GM19240 (cell line): ENCODE results near the genes ZNF614 and ERVV-2.

DNA sequence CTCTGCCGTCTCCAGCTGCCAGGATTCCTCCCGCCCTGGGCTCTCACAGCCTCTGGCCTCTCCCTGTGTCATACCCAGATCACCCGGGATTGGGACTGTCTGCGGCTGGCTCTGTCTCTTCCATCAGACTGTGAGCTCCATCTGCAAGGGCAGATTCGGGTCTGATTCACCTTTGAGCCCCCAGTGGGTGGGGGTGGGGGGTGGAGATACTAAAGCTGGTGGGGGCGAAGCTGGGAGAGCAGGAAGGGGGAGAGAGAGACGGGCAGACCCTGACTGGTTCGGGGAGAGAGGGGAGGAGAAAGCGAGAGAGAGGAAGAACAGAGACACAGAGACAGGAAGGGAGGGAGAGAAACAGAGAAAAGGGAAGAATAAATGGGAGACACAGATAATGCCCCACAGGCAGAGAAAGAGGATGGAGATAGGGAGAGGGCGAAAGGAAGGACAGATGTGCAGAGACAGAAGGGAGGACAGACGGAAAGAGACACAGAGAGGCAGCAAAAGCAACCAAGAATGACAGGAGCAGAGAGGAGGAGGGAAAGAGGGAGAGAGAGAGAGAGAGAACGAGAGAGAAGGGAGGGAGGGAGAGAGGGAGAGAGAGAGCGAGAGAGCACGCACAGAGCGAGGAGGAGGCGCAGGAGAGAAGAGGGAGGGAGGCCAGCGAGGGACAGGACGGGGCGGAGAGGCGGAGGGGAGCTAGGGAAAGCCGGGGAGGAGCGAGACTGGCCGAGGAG is 4.6 kb upstream of the SPACA6 start:
- RRBS: no CpG with 5 or more reads among the region's 23 CpGs

DNA sequence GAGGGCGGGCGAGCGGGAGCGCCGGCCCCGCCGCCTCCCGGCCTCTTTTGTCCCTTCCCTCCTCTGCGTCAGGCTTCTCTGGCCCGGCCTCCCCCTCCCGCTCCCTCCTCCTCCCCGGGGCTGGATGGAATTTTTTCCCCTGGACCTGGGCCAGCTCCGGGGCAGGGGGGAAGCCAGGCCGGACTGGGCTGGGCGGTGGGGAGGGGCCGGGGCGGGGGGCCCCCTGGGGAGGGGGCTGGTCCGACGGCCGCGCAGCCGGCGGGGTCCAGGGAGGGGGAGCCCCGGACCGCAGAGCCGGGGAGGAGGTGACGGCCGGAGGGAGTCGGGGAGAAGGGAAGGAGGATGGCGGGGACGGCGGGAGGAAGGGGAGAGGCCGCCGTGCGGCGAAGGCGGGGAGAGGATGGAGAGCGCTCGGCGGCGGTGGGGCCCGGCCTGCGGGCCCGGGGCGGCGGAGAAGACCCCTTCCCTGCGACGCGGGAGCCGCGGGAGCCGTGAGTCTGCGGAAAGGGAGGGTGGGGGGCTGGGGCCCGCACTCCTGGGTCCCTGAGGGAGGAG is 4.0 kb upstream of the SPACA6 start:
- RRBS: 3% methylated on average over 12 of the region's 54 CpGs

GRCh38 chr19:51703567-51704454 is 10.7 kb downstream of the SPACA6 start:
- RRBS: 2% methylated on average over 21 of the region's 71 CpGs

GRCh38 chr19:51798978-51799851 is 4.3 kb downstream of the FPR3 start:
- RRBS: no CpG with 5 or more reads among the region's 20 CpGs

- RRBS: no CpG with 5 or more reads among the region's 6 CpGs
Measured at GRCh38 chr19:51823930-51824269, 28.9 kb downstream of the FPR3 start.

DNA sequence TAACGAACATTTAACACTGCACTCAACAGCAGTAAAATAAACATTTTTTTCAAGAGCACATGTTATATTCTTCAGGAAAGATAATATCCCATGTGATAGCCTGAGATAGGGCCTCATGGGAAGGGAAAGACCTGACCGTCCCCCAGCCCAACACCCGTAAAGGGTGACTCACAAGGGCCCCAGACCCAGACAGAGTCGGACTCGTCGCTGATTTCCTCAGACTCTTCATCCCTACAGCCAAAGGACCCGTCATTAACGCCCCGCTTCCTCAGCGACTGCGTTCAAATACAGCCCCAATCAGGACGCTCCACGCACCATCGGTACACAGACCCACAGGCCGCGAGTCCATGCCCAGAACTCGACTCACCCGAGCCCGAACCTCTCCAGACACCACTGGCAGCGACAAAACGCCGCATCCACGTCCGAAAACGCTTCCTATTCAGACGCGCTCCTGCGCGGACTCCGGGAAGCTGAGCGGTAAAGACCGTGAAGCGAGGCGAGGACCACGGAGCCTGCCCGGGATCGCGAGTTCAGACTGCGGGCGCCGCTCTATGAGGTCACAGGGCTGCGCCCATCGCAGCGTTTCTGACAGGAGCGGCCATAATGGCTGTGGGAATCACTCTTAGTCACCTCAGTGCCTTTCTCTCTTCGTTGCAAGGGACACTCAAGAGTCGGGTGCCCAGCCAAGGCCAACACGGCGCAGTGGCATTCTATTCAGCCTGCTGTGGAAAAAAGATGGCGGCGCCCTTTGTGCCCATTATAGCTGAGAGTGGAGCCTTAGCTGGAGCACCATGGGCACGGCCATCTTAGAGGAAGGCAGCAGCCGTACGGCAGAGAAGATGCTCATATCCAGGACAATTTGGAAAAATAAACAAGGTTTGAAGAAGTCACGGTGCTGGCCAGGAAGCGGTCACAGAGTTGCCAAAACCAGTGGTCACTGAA is at the start of gene ZNF614:
ZNF614 (minus strand) TSS at position 505 of the 942 bp plus-strand sequence.
- RRBS: 3% methylated on average over 7 of the region's 56 CpGs

DNA sequence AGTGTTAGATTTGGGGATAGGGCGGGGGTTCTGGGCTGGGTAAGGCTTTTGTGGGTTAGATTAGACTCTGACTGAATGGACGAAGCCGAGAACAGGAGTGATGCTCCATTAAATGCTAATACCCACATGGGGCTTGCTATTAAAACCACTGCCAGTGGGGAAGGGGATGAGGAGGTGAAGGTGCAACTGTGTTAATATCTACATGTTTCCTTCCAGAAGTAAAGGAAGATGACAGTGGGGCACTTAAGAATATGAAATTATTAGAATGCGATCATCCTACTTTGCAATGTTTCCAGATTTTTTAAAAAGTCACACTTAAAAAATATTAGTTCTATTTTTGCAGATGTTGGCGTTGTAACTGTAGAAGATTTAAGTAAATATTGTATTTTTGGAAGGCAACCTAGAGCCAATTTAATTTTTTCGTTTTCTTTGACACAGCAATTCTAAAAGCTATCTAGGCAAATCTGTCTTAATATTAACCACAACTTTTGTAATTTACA is 688 bp upstream of the ZNF614 start:
- RRBS: no CpG with 5 or more reads among the region's 6 CpGs

GRCh38 chr19:52188763-52189465 is 938 bp upstream of the PPP2R1A start:
- RRBS: no CpG with 5 or more reads among the region's 17 CpGs

GRCh38 chr19:52204059-52204777 is 14.4 kb downstream of the PPP2R1A start:
- RRBS: no CpG with 5 or more reads among the region's 7 CpGs

DNA sequence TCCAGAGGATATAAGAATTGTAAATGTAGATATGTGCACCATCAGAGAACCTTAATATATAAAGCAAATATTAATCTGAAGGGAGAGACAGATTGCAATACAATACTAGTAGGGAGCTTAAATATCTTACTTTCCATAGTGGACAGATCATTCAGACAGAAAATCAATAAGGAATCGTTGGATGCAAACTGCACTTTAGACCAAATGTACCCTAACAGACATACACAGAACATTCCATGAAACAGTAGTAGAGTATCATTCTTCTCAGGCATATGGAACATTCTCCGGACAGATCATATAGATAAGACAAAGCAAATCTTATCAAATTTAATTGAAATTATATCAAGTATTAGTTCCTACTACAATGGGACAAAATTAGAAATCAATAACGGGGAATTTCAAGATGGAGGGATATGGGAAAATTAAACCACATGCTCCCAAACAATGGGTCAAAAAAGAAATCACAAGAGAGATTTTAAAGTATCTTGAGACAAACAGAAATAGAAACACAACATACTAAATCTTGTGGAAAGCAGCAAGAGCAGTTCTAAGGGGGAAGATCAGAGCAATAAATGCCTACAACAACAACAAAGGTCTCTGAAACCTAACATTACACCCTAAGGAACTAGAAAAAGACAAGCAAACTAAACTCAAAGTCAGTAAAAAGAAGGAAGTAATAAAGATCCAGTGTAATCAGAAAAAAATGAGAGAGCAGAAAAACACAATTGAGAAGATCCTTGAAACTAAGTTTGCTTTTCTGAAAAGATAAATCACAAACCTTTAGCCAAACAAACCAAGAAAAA is 34.8 kb upstream of the ZNF766 start:
- RRBS: no CpG with 5 or more reads among the region's 3 CpGs

DNA sequence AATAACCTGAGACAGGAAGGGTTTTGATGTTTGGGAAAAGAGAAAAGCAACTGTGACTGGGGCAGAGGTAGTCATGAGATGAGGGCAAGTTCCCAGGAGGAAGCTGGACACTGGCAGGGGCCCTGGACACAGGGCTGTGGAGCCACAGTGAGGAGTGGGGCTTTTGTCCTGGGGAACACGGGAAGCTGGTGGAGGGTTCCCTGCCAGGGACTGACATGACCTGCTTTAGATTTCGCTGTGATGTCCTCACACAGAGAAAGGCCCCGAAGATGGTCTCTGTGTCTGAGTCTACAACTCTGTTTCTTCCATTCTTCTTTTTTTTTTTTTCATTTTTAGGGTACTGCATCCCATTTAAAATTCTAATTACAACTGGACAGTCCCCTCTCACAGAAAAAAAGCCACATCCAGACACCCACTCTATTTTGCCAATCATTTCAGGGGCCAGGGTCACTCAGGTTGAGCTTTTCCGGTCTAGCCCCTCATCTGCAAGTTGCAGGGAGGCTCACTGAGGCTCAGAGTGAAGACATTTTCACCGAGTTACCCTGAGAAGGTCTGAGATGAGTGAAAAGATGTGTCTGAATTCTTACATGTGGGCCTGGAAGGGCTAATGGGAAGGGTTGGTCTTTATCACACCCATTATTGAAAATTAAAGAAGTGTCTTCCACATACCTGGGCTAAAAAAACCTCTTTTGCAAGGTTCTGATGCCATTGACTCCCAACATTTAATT is 46.3 kb downstream of the ENSG00000269825 start:
- RRBS: no CpG with 5 or more reads among the region's 5 CpGs

DNA sequence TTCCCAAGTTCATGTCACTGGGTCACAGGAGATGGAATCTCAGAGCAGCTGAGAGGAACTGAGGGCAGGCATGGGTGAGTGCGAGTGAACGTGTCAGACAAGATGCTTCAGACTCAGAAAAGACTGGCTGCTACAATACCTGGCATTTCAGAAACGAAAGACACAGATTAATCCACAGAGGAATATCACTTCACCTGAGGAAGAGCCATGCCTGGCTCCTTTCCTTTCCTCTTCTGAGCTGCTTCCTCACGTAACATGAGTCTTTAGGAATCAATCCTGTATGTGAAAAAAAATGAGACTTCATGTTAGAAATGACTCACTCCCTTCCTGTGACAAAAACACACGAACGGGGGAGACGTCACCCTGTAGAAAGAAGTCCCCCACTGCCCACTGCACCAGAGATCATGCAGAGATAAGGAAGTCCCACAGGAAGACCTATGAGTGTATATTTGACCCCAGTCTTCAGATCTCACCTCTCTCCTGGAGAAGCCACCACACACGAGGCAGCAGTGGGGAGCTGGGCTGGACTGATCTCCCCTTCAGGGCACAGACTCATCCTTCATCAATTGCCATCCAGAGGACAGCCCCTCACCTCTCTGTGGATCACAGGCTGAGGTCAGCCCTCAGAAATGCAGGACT is 19.1 kb downstream of the ZNF611 start:
- RRBS: no CpG with 5 or more reads among the region's 8 CpGs

- RRBS: over 99% methylated on average over 6 of the region's 29 CpGs
Measured at GRCh38 chr19:52724548-52725613, 10.0 kb downstream of the ZNF611 start.

DNA sequence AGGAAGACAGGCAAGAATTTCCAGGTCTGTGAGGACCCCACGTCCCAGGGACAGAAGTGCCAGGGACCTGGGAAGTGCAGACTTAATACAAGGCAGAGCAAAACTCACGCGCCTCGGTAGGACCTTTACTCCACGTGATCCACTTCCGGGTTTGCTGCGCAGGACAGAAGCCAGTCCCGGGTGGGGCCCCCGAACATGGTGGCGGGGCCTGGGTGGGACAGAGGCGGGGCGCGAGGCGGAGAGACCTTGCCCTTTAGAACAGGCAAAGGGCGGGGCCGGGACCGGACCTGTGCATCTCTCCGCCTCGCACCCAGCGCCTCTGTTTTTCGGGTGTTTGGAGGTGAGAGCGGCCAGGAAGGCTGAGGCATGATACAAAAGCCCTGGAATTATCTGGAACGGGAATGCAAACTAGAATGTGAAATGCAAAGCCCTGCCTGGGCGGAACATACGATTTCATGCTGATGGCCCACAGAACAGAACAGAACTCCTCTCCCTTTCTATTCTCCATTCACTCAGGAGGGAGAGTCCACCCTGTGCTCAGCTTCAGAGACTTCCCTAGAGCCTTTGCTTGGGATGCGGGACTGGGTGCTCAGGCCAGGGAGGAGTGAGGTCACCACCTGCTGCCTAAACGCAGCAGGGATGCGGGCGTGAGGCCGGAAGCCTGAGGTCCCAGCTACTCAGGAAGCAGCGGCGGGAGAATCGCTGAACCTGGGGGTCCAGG is 9.1 kb downstream of the ZNF611 start:
- RRBS: no CpG with 5 or more reads among the region's 33 CpGs

DNA sequence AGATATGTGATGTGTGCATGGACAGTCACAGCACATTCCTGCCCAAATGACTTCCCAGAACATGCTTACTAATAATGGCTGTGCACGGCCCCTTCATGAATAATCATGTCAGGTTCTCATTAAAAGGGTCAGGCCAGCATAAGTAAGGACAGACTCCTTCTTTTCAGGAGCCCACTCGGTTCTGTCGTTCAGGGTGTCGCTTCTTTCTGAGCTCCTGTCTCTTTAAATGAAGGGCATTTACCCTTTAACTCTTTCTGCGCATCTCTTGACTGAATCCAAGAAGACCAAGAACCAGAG is at the start of gene ERVV-2:
ERVV-2 (plus strand) TSS at position 151 of the 297 bp plus-strand sequence.
- RRBS: no CpG with 5 or more reads among the region's 5 CpGs

DNA sequence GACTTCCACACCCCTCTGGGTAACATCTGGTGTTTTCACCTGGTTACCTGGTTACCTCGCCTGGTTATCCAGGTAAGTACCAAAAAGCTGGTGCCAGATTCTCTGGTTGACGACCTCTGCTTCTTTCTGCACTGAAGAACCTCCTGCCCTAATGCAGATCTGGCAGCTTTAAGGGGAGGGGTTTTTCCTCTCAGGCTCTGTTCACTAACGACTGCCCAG is 256 bp downstream of the ERVV-2 start:
- RRBS: no CpG with 5 or more reads among the region's 3 CpGs

DNA sequence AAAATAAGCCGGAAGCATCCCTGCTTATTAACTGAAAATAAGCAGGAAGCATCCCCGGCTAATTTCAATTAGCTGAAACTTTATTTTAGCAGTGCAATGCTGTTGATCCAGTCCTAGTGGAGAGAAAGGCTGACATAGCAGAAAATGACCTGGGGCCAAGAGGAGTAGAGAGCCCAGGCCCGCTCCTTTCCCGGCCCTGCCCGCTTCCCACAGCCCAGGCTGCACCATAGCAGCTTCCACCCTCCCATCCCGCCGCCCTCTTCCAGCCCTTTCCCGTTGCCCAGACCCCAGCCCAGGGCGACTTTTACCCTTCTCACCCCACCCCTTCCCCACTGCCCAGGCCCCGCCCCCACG is 8.5 kb downstream of the ZNF160 start:
- RRBS: no CpG with 5 or more reads among the region's 11 CpGs

GRCh38 chr19:53422972-53423409 is 8.8 kb upstream of the ZNF761 start:
- RRBS: no CpG with 5 or more reads among the region's 11 CpGs

- RRBS: 34% methylated on average over 6 of the region's 25 CpGs
Measured at GRCh38 chr19:53463251-53463837, 4.2 kb upstream of the ZNF813 start.

DNA sequence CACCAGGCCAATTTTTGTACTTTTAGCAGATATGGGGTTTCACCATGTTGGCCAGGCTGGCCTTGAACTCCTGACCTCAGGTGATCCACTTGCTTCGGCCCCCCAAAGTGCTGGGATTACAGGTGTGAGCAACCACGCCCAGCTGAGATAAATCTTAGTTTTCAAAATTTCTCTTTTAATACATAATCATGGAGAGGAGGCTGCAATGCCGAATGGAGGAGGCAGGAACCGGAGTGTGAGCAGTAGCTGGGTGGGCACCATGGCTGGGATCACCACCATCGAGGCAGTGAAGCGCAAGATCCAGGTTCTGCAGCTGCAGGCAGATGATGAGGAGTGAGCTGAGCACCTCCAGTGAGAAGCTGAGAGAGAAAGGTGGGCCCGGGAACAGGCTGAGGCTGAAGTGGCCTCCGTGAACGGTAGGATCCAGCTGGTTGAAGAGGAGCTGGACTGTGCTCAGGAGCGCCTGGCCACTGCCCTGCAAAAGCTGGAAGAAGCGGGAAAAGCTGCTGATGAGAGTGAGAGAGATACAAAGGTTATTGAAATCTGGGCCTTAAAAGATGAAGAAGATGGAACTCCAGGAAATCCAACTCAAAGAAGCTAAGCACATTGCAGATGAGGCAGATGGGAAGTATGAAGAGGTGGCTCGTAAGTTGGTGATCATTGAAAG is 11.7 kb downstream of the ZNF813 start:
- RRBS: no CpG with 5 or more reads among the region's 12 CpGs